ENCODE measurements around the genes GBP1 and GBP4.

- PRO-cap: bidirectional peak, plus-strand start at chr1:87328490, minus-strand start at chr1:87328311
Observed at GRCh38 chr1:87328223-87328418, 559 bp upstream of the LMO4 start.

DNA sequence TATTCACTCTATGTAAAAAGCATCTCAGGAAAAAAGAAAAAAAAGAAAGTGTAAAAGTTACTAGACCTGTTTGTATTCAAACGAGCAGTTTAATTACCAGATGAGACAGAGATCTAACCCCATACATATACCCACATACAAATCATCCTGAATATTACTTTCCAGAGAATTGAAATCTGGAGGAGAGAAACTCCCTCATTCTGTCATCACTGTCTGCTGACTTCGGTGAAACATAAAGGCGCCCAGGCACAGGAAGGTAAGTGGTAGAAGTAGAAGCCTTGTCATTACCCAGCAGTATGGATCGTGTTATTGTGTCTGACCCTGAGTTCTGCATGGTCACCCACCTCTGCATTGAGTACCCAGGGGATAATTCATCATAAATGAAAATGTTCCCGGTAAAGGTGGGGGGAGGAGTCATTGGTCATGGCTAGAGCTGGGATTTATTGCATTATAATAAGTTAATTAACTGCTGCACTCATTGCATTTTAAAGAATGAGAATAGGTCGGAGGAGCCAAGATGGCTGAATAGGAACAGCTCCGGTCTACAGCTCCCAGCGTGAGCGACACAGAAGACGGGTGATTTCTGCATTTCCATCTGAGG lies 342.6 kb upstream of the PKN2 start:
- PRO-cap: no peak

- PRO-cap: no peak
Observed at GRCh38 chr1:88794352-88794629, 97.1 kb downstream of the GTF2B start.

DNA sequence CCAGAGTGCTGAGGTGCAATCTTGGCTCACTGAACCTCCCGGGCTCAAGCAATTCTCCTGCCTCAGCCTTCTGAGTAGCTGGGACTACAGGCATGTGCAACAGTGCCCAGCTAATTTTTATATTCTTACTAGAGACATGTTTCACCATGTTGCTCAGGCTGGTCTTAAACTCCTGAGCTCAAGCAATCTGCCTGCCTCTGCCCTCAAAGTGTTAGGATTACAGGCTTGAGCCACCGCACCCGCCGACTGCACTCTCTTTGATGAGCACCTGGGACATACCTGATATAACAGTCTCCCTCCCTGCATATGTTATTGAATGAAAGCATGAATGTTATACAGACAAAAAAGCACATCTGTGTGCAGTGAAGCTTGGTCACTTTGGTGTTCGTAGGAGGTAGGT lies 12.2 kb downstream of the GBP3 start:
- PRO-cap: no peak

DNA sequence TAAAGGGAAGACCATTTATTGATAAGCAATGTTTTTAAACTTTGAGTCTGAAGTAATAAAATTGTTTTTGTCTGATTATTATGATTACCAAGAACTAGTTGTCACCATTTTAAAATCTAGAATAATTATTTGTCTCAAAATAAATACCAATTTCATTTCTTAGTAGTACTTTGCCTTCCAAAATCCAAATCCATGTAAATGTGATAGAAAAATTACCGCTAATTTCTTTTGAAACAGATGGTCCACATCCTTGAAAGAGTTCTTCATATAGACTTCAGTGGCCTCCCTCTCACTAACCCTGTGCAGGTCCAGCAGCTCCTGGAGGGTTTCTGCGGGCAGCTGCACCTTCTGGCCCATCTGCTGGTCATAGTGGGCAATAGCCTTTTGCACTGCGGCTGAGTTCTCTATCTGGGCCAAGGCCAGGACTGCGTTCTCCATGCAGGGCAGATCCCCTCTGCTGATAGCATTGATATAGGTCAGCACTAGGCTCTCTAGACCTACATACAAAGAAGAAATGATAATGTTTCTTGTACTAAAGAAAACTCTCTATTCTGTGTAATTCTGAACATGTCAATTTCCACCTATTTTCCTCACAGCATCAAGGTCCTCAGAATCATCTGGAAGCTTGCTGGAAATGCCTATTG lies 11.0 kb downstream of the GBP3 start:
- PRO-cap: no peak

DNA sequence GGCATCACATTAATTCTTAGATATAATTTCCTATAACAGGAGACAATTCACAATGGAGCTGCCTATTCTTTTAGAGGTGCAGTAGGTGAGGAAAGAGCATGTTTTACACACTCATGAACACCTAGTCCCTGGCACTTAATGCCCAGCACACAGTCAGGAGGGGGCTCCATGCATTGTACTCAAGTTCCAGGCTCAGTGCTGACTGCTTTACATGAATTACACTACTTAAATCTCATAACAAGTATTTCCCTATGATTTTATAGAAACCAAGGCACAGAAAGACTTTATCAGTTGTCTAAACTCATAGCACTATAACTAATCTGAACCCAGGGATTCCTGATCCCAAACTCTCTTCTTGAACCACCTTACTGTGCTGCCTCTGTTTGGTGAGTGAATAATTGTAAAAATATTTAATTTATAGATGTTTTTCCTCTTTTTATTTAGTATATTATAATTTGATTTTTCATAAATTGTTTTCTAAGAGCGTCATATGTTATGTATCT lies 457 bp upstream of the GBP3 start:
- PRO-cap: no peak

- PRO-cap: unidirectional peak, minus-strand start at chr1:89065231
Observed at GRCh38 chr1:89064728-89065648, at the start of gene GBP1. TSS of gene GBP1 (minus strand) at chr1:89065208.

DNA sequence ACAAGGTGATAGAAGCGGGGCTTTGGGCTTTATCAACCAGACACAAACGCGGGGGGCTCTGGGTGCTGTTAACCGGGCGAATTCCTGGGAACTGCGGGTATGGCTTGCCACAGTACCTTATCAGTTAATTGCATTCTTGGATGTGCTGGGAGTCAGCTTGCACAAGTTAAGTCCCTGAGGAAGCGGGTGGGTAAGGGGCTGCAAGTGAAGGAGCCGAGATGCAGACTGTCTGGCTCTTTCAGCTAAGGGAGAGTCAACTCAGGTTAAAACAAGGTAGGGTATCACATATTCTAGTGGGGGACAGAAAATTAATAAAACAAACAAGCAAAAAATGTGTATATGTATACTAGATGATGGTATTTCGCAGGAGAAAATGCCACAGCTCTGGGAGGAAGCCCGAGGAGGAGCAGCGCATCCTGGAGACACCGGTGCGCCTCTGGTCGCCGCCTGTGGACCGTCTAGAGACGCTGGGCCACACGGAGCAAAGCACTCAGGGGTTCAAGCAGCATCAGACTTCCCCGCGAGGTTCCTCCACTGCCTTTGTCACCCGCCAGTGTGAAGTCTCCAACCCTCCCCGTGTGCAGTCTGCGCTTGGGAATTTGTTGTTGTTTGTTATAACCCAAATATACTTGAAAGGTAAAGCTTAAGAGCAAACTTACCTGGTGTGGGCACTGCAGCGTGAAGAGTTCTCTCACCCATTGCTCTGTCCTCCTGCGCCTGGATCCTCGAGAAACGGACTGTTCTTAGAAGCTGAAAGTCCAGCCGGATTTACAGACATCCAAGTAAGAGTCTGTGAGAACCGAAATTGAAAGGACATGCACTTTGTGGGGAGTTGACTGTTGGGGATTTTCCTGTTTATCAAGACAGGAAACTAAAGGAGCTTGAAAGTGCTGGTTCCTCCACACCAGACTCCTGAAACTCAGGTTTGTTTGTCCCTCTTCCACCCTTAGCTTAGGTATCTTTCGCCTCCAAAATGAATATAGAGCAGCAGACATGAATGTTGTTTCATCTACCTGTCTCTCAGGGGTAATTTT lies at the start of gene GBP4:
TSS of gene GBP4 (minus strand) at position 807 of the 1,034 bp plus-strand sequence.
- PRO-cap: no peak

DNA sequence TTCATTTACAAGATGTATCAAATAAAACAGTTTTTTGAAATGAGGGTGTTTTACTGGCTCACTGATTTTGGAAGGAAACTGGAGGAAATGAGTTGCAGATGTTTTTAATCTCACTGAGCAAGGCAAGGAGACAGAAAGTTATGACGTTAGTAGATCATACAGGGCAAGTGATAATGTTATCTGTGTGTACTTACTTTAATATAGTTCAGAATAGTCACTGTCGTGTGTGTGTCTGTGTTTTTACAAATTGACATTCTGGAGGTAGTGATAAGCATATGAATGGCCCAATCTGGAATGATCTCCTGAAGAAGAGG lies 1.9 kb upstream of the GBP4 start:
- PRO-cap: no peak

- PRO-cap: no peak
Observed at GRCh38 chr1:89530384-89531150, 5.9 kb downstream of the LRRC8B start.

DNA sequence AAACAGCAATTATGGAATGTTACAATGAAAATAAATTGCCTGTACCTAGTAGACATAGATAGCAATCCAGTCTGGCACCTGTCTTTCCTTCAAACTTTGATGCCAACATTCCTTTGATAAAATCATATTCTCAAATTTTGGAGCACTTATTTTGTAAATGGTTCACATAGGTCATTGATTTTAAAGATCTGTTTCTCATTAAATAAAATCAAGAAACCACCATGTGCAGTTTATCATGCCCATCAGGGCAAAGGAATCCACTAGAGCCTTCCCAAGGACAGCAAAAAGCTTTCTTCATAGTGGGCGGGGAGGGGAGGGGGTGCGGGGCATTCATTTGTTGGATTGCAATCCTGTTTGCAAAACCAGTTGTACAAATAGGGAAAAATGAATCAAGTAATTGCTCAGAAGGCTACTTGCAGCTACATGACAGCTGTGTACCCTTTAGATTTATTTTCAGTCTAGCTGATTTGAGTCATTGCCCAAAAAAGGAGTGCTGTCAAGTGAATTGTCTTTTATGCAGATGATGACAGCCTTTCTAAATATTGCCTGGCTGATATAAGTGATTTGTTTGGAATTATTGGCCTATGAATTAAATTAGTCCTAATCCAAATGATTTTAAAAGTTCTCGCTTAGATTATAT lies 23.0 kb downstream of the LRRC8B start:
- PRO-cap: no peak

- PRO-cap: no peak
Observed at GRCh38 chr1:89701986-89702414, 69.1 kb downstream of the LRRC8C start.

GRCh38 chr1:89762648-89763297 lies 58.1 kb upstream of the LRRC8D start:
- PRO-cap: no peak

DNA sequence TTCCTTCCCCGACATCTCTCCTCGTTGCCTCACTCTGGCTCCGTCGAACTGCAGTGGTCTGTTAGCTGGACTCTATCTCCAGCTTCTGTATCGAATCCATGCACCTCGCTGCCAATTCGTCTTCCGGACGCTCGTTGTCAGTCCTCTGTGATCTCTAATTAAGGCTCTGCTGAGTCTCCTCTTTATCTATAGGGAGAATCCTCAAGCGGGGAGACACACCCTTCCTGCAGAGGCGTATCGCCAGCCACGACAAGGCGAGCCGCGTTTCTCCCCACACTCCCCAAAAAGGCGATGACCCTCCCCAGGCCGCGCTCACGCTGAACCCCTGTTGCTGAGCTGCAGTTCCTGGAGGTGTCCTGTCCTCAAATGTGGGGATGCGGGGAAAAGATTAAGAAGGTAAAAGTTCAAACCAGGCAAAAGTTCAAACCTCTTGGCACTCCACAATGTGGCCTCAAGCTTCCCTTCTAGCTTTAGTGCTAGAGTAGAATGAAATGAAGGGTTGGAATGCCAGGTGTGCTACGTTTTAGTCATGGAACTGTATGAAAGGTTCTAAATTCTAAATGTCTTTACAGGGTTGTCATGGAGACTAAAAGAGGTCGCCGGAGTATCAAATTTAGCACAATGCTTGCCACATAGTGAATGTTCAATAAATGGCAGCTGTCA lies 57.4 kb upstream of the LRRC8D start:
- PRO-cap: no peak

DNA sequence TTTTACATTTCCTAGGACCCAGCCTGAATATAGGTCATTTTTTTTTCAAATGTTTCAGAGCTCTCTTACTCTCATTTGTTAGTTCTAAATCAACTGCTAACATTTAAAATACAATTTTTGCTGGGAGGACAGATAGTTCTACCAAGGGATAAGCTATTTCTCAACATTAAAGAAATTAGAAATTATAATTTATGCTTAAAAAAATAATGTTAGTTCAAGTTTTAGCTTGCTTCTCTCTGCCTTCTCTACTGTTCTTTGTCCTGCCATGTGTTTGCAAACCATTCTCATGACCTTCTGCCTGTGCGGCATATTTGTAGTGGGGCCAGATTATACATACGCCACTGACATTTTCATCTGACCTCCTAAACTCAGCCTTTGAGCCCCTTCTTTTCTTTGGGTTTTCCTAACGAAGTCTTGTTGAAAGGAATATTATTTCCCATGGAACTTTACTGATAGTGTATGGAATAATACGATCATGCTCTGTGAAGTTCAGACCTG lies 15.4 kb downstream of the LRRC8D start:
- PRO-cap: no peak

GRCh38 chr1:89843283-89844292 lies 22.8 kb downstream of the LRRC8D start:
- PRO-cap: no peak

- PRO-cap: no peak
Observed at GRCh38 chr1:90969057-90969832, 52.6 kb downstream of the ZNF644 start.

DNA sequence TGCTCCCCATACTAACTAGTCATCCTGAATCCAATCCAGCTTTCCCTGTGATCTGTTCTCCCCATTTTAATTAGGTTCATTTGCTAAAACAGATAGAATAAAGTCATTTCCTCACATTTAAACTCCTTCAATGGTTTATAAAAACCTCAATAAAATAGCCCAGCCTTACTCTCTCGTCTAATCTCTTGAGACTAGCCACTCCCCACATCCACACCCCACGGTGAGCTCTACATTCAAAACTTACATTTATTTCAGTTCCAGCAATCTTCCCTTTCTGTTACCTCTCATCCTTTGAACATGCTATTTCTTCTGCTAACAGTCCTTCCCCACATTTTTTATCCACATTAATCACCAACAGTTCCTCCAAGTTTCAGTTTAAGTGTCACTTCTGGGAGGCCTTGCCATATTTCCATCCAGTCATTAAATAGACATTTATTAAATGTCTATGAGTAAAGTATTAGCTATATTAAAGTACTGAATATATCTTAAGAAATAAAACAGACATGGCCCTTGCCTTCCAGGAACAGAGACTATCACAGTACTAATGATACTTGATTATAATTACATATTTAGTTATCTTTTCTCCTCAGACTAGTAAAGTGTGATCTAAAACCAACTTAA lies 47.0 kb downstream of the ZNF644 start:
- PRO-cap: no peak

- PRO-cap: no peak
Observed at GRCh38 chr1:91006560-91007468, 15.0 kb downstream of the ZNF644 start.

DNA sequence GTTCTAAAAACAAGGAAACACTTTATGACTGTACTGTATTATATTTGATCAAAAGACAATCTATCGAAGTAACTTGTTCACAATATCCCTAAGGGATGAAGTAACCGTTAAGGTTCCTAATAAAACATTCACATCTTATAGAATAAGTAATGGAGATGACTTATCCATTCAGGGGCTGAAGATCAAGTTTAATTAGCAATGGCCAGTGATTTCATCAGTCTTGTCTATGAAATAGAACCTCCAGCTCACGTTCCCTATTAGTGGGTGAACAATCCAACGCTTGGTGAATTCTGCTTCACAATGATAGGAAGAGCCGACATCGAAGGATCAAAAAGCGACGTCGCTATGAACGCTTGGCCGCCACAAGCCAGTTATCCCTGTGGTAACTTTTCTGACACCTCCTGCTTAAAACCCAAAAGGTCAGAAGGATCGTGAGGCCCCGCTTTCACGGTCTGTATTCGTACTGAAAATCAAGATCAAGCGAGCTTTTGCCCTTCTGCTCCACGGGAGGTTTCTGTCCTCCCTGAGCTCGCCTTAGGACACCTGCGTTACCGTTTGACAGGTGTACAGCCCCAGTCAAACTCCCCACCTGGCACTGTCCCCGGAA lies 17.5 kb downstream of the HFM1 start:
- PRO-cap: no peak